Metastatic Pancreatic Carcinoma in the Ovary (tissue), 1 donor: ENCODE results near the genes SHC4 and CYP19A1.

- PRO-cap, result no peak
Observed at GRCh38 chr15:48434269-48435070, 103.2 kb downstream of the DUT start.

GRCh38 chr15:48515167-48515653 lies 130.3 kb downstream of the FBN1 start:
- PRO-cap, result no peak

DNA sequence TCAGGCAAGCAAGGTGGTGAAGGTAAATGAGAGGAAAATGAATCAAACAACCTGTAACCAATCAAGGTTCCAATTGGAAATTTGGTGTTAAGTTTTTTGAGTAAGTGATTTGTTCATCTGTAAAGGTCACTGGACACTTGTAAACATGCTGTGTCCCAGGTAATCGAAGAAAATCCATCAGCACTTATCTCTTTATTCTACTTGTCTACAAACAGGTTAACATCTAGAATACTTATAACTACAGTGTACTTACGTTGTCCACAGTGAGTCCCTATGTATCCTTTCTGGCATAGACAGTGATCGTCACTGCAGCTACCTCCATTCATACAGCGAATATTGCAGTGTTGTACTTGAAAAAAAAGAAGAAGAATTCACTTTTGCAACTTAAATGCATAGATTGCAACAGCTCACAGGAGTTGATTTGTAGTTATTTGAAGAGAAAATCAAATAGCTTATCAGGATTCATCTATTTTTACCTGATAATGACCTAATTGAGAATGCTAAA lies 45.6 kb downstream of the FBN1 start:
- PRO-cap, result no peak

DNA sequence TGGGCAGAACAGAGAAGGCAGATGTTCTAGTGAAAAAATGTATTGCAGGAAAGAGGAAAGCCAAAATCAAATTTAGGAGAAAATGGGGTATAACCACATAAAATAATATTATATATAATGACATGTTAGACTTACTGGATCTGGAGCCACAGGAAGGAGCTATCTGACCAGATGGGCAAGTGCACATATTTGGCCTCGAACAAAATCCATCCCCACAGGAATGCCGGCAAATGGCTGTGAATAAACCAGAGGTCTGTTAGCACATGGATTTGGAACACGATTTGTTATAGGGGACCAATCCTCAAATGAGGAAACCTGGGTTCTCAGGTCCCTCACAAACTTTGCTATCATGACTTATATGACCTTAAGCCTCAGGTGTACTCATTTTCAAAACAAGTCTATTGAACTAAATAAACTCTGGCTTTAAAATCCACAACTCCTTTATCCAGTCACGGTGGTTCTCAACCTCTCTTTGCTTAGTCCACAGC lies 34.9 kb downstream of the FBN1 start:
- PRO-cap, result no peak

DNA sequence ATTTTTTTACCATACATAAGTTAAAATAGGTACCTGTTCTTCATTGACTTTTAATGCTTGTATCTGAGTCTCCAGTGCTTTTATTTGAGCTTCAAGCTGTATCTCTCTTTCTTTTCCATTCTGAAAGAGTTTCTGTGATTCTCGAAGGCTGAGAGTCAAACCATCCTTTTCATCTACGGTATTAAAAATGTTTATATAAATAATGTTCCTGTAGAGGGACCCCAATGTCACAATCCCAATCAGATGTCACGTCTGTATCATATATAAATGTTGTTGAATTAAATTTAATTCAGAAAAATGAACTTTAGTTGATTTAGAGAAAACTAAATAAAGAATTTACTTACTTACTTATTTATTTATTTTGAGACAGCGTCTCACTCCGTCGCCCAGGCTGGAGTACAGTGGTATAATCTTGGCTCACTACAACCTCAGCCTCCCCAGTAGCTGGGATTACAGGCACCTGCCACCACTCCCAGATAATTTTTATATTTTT lies 19.6 kb downstream of the CEP152 start:
- PRO-cap, result no peak

GRCh38 chr15:48963336-48964103 lies at the start of gene SHC4:
TSS of gene SHC4 (minus strand) at chr15:48963919.
- PRO-cap, result bidirectional peak, plus-strand start at chr15:48964039, minus-strand start at chr15:48963919

DNA sequence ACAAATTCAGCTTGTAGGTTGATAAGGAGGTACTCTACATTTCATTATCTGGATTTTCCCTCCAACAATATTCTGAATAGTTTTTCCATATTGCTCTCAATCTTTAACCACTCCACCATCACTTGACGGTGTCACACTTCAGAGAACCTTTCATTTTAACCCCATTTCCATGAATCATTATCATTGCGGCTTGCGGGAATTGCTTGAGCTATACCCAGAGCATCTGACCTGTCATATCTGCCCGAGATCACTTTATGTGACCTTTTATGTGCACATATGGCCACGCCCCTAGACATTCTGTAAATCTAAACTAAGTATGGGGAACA lies 16.2 kb upstream of the ATP8B4 start:
- PRO-cap, result no peak

- PRO-cap, result no peak
Observed at GRCh38 chr15:50250892-50251338, 14.6 kb downstream of the HDC start.

DNA sequence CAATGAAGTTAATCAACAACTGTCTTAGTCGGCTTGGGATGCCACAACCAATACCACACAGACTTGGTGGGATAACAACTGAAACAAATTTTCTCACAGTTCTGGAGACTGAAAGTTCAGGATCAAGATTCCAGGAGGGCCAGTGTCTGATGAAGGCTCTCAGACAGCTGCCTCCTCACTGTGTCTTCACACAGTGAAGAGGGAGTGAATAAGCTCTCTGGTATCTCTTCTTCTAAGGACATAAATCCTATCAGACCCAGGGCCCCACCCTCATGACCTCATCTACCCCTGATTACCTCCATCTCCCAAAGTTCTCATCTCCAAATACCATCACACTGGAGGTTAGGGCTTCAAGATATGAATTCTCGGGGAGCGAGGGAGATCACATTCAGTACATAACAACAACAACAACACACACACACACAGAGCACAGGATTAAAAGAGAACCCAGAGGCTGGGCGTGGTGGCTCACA lies 9.6 kb downstream of the TRPM7 start:
- PRO-cap, result no peak

- PRO-cap, result no peak
Observed at GRCh38 chr15:50718509-50719228, 32.1 kb upstream of the TRPM7 start.

DNA sequence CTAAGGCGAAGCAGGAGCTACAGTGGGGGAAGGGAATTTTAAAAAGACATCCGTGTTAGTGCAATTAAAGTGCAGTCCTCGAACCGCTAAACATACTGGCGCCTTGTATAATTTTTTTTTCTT lies 694 bp downstream of the SPPL2A start:
- PRO-cap, result no peak

GRCh38 chr15:50909021-50909262 lies 459 bp downstream of the AP4E1 start:
- PRO-cap, result unidirectional peak, minus-strand start at chr15:50909106

DNA sequence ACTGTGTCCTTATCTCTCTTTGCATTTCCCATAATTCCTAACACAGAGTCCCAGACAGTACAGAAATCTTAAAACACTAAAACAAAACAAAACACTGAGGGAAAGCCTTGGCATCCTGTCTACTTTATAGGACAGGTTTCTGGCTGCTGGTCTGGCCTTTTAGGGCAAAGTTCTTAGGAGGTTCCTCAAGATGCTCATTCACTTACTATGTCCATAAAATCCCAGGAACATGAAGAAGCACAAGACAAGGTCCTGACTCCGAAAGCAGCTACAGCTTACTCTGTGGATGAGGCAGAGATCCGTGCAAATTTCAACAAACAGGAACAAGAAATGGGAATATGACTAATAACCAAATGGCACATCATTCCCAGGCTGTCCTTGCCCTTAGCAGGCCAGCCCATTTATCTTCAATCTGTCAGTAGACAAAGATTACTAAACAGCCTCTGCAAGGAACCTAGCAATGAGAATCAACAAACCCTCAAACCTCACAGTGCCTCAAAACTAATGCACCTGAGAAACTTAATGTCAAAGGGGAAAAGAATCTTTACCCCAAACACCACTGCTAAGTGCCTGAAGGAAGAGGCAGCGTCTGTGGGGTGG lies 5.1 kb downstream of the TNFAIP8L3 start:
- PRO-cap, result no peak

DNA sequence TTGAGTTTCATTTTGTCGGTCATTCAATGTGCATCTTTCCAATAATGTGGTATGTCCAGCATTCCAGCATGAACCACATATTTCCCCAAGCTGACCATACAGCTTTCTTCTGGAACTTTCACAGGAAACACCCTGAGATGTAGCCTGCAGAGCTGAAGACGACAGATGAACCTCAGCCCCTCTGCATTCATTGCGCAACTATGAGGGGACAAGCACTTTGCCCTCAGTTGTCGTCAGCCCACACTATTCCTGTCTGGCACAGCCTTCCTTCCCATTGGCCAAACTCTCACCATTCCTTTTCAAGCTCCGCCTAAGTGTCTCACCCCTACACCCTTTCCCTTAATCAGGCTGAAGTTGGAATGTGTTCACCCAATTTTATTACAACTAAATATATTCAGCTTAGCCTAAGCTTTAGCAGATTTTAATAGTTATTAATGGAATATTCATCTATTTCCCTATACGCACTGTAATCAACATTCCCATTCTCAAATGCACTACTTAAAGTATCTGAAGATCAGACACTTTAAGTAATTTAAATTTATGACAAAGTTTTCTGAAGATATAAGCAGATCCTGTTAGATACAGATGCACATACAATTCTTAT lies 19.4 kb downstream of the CYP19A1 start:
- PRO-cap, result no peak

- PRO-cap, result no peak
Observed at GRCh38 chr15:51338497-51338938, at the start of gene CYP19A1. TSS of gene CYP19A1 (minus strand) at chr15:51338596.

DNA sequence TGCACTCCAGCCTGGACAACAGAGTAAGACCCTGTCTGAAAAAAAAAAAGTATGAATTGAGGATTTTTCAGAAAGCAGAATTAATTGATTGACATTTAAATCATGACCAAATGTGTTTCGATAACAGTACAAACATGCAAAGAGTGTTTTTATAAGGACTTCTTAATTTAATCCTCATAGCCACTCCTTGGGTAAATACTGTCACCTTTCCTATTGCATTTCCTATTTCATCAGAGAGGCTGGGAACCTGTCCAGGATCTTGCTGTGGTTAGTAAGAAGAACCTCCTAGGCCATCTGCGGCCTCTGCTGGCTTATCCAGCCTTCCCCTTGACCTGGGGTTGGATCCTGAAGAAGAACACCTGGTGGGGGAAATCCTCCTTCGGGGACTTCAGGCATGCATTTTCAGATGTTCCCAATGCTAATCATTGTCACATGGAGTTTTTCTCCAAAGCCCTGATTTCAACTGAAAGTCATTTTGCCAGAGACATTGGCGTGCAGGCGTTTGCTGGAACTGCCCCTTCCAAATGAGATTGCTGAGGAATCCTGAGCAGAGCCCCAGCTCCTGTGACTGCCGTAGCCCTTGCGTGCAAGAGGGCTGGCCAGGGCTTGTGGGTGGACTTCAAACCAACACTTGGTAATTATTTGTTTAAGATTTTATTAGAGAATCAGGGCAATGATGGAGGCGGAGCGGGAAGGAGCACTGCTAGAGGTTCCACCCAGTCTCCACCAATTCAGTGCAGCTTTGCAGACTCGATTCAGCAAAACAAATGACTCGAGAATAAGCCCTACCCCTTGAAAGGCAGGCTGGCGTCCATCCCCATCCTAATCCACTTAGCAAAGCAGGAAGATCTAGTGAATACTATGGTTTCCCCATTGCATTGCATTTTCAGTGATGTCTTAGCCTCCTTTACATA lies 25.6 kb downstream of the GLDN start:
- PRO-cap, result no peak

DNA sequence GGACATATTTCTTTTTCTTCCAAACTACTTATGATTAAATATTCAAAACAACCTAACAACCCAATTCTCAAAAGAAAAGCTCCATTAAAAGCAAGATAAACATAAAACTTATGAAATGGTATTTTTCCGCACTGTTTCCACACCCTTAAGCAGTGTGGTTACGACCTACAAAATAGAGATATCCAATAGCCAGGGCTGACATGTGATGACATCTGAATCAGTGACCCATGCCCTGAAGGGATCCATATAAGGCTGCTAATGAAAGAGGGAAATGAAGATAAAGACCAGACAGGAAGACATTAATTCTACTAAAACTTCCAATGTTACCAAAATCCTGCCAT lies 45.5 kb downstream of the DMXL2 start:
- PRO-cap, result no peak

GRCh38 chr15:51623346-51624064 lies 934 bp upstream of the DMXL2 start:
- PRO-cap, result no peak

- PRO-cap, result bidirectional peak, plus-strand start at chr15:51737353, minus-strand start at chr15:51737235
Observed at GRCh38 chr15:51736624-51737541, 572 bp downstream of the LYSMD2 start.

GRCh38 chr15:51837793-51838174 lies 8.3 kb downstream of the TMOD3 start:
- PRO-cap, result no peak